Right atrium auricular region (tissue), 2 donors: ENCODE measurements around the gene SF3B1.

- PRO-cap: no peak
- RAMPAGE, long total RNA, 2 experiments: no peak in any of the 2 experiments
Observed at GRCh38 chr2:196160870-196161517, 10.4 kb downstream of the STK17B start.

GRCh38 chr2:196164500-196165359, 6.6 kb downstream of the STK17B start:
- PRO-cap: no peak
- RAMPAGE, long total RNA, 2 experiments: no peak in any of the 2 experiments

DNA sequence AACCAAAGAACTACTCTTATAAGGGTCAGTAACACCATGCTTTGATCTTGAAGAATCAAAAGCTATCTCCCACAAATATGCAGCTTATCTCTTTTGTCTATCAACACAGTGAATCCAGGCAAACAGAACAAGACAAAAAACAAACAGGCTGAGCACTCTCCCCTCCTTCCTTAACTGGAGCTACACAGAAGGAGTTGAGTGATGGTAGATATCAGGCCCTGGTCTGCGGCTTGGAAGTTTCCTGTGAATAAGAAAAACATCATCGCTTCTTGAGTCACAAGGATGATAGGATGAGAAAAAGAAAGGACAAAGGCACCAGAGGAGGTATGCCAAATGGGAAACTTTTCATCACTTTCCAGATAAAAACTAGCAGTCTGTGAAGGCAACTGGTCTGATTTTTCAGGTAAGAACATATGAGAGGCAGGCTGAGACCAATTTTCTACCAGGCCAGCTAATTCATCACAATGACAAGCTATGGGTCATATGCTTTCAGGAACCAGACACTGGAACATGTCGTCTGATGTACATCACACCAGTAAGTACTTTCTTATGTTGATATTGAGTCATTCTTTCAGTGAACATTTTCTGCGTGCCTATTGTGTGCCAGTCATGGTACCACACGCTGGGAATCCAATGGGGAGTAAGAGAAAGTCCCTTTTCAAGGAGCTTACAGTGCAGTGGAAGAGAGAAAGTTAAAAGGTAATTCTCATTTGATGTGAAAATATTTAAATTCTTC, 88.6 kb upstream of the STK17B start:
- PRO-cap: no peak
- RAMPAGE, long total RNA, 2 experiments: no peak in any of the 2 experiments

DNA sequence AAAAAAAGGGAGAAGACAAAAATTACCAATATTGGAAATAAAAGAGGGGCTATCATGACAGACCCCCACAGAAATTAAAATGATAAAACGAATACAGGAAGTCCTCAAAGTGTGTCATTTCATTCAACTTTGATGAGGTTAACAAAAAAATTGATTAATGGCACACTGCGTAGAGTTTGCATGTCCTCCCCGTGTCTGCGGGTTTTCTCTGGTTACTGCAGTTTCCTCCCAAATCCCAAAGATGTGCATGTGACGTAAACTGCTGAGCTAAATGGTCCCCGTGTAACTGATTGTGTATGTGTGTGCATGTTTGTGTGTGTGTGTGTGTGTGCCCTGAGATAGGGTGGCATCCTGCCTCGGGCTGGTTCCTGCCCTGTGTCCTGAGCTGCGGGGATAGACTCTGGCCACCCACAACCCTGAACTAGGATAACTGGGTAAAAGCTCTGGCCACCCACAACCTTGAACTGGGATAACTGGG, 6.1 kb upstream of the CCDC150 start:
- PRO-cap: no peak
- RAMPAGE, long total RNA, 2 experiments: no peak in any of the 2 experiments

- PRO-cap: no peak
- RAMPAGE, long total RNA, 2 experiments: no peak in any of the 2 experiments
Observed at GRCh38 chr2:196801635-196802234, 2.3 kb upstream of the GTF3C3 start.

GRCh38 chr2:196971443-196971928, 45.0 kb upstream of the PGAP1 start:
- PRO-cap: no peak
- RAMPAGE, long total RNA, 2 experiments: no peak in any of the 2 experiments

DNA sequence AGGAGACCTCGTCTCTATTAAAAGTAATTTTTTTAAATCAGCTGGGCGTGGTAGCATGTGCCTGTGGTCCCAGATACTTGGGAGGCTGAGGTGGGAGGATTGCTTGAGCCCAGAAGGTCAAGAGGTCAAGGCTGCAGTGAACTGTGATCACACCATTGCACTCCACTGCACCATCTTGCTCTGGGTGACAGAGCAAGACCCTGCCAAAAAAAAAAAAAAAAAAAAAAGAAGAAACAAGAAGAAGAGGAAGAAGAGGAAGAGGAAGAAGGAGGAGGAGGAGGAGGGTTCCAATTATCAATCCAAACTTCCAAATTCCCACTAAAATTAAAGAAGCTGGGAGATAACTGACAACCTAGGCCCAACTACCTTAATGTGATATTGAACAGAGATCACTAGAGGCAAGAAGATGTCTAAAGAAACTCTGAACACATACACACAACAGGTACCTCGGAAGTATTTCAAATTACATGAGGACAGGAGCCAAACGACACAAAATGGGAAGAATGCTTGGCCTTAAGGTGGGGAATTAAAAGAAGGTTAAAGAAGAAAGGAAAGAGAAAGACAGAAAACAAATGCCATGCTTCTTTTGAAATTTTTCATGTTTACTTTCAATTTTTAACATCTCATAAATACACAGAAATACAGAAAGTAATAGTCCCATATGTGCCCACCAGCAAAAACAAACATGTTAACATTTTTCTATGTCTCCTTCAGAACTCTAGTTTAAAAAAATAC, 157.4 kb downstream of the ANKRD44 start:
- PRO-cap: no peak
- RAMPAGE, long total RNA, 2 experiments: no peak in any of the 2 experiments

DNA sequence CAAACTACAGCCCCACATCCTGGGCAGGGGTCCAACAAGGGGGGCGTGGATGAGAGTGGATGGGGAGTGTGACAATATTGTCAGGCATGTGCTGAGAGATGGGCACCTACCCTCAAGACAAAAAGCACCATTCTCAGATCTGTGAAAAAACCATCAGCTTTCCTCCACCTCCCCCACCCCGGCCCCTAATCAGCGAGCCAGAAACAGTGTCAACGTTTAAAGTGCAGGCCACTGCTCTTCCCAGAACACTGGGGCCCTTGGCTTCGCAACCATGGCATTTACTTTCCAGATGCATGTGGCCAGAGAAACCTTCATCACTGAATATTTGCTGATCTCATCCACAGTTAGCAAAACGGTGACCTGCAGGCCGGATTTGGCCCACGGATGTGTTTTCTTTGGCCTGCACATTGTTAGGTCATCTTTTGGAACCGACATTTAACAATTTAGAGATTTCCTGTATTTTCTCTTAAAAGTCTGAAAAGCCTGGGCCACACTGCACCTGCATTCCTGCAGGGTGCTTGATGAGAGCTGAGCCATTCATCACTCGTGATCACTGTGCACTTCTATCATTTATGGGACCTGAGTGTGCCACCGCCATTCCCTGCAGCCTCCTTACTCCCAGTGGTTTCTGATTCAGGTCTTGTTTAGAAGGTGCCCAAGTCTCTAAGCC, 130.6 kb downstream of the ANKRD44 start:
- PRO-cap: no peak
- RAMPAGE, long total RNA, 2 experiments: no peak in any of the 2 experiments

GRCh38 chr2:197216384-197217054, 94.1 kb downstream of the ANKRD44 start:
- PRO-cap: no peak
- RAMPAGE, long total RNA, 2 experiments: no peak in any of the 2 experiments

DNA sequence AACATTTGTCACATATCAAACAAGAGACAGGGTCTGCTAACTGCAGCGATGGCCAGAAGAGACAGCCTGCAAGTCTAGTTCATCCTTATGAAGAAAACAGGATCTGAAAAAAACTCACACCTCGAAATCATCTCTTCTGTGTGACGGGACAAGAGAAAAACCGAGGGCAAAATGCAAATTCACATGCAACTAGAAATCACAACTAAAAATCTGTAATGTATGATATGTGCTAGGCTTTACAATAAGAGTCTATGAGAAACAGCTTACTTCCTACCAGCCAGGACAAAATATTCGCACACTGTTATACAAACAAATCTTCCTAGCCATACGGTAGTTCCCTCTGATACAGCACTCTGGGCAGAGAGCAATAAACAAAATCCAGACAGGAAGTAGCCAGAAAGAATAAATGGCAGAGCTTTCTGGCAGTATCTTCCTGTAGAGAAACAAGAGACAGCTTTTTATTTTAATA, 48.7 kb downstream of the ANKRD44 start:
- PRO-cap: no peak
- RAMPAGE, long total RNA, 2 experiments: no peak in any of the 2 experiments

- PRO-cap: no peak
- RAMPAGE, long total RNA, 2 experiments: no peak in any of the 2 experiments
Observed at GRCh38 chr2:197279711-197280571, 30.6 kb downstream of the ANKRD44 start.

- PRO-cap: bidirectional peak, plus-strand start at chr2:197287472, minus-strand start at chr2:197287431
- RAMPAGE, long total RNA, 2 experiments: no peak in any of the 2 experiments
Observed at GRCh38 chr2:197287122-197287574, 23.4 kb downstream of the ANKRD44 start.

GRCh38 chr2:197323263-197323844, 12.8 kb upstream of the ANKRD44 start:
- PRO-cap: no peak
- RAMPAGE, long total RNA, 2 experiments: no peak in any of the 2 experiments

DNA sequence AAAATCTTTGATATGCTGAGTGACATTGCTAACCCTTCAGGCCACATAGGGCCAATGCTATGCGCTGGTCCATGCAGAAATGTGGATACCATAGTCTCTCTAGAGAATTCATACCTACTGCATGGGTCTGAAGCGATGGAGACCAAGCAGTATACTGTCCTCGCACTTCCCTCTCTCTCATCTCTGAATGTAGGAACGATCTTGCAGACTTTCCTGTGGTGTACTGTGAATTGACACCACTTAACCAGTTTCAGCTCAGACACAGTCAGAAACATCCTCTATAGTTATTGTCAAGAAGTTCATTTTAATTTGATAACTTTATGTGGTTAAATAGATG, 17.9 kb upstream of the ANKRD44 start:
- PRO-cap: no peak
- RAMPAGE, long total RNA, 2 experiments: no peak in any of the 2 experiments

- PRO-cap: no peak
- RAMPAGE, long total RNA, 2 experiments: no peak in any of the 2 experiments
Observed at GRCh38 chr2:197401596-197402034, 33.2 kb downstream of the SF3B1 start.

DNA sequence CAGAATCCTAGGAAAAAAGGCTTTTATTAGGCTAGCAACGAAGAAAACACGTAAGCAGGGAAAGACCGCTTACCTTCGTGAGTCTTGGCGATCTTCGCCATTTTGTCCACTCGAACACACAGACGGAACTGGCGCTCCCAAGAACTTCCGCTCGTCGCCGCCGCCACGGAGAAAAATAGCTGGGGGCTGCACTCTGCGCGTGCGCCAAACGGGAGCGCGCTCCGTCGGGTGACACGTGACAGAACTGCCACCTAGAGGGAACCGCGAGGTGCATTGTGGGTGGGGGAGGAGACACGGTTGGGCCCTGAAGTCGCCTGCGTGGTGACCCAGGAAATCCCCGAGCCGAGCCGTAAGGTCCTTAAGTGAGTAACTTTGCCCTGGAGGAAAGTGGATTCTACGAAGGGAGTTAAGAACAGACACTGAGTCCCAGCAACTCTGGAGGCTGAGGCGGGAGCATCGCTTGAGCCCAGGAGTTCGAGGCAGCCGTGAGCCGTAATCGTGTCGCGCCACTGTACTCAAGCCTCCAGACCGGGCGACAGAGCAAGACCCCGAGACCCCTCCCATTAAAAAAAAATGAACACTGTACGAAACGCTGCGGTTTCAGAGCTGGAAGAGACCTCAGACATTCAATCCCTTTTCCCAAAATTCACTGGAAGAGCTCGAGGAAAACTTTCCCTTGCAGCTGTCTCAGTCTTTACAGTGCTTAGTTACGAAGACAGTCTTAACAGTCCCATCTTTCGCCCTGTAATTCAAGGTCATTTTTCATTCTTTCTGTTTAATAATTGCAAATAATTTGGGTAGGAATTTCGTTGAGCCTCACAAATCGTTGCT, at the start of gene SF3B1:
Gene SF3B1, minus strand, starts transcription at position 130 of the 831 bp plus-strand sequence.
- PRO-cap: bidirectional peak, plus-strand start at position 273 of the sequence, minus-strand start at position 130 of the sequence
- RAMPAGE, long total RNA, 2 experiments: start-site peak on the minus strand in 2 of 2 experiments, centred at positions 120 to 121 of the sequence, 2,943 to 5,287 reads per replicate

- PRO-cap: no peak
- RAMPAGE, long total RNA, 2 experiments: no peak in any of the 2 experiments
Observed at GRCh38 chr2:197456785-197457076, 3.4 kb downstream of the COQ10B start.

- PRO-cap: no peak
- RAMPAGE, long total RNA, 2 experiments: no peak in any of the 2 experiments
Observed at GRCh38 chr2:197502044-197503125, 2.2 kb downstream of the HSPE1 start.

DNA sequence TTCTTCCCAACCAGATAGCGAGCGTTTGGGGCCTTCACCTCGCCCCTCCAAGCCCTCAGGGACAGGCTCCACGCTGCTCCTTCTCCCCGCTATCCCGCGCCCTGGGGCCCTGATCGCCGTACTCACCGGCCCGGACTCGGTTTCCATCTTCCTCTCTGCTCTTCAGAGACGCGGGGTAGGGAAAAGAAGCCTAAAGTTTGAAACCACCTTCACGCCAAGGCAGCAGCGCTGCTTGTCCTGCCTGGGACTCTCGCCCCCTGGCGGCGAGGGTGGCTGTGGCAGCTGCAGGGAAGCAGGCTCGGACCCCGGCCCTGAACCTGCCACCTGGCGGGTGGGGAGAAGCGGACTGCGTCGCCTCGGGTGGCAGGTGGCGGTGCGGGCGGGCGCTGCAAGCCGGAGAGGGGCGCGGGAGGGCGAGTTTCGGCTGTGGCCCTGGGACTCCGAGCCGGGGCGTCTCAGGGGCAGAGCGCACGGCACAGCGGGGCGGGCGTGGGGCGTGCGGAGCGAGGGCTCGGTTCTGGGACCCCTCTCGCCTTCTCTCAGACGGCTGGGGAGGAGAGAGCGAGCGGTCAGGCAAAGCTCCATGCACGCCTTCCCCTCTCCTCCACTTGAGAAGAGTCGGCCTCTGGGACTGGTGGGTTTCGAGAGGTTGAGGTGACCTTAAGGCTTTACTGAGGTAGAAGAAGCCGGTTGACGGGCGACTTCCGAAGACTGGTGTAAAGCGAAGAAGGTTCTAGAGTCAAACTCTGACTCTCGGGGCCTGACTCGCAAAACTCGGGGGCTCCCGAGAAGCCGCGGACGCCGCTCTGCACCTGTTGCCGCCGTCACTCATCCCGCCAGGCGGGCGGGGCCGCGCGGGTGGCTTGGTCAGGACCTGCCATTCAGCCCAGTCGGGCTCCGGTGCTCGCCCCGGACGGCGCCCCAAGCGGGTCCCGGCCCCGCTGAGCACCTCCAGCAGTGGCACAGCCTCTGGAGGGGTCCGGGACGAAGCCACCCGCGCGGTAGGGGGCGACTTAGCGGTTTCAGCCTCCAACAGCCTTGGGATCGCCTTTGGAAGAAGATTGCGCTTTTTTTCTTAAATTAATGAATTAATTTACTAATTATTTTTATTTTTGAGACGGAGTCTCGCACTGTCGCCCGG, 1.1 kb upstream of the BOLL start:
- PRO-cap: no peak
- RAMPAGE, long total RNA, 2 experiments: no peak in any of the 2 experiments

DNA sequence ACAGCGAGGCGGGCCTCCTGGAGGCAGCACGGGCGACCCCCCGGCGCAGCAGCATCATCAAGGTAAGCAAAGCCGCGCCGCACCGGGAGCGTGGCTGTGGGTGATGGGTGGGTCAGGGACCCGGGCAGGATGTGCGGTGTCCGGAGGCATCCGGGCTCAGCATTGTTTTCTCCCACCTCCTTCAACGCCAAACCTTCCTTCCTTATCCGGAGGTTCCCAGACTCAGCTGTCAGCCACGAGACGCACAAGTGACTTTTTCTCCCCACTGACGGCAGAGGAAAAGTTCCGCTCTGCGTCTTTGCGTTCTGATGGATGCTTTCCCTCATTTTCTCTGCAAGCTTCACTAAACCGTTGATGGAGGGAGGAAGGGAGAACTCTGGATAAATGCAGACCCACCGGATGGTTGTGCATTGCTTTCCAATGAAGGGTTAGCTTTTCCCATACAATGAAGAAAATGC, 914 bp downstream of the PLCL1 start:
- PRO-cap: bidirectional peak, plus-strand start at position 225 of the sequence, minus-strand start at position 250 of the sequence
- RAMPAGE, long total RNA, 2 experiments: no peak in any of the 2 experiments